BJ (cell line): ENCODE measurements around the genes ZP1 and TKFC.

- CAGE, long polyA plus RNA = no peak
- RRBS = no CpG with 5 or more reads among the region's 4 CpGs
Measured at GRCh38 chr11:60459205-60459811, 3.7 kb downstream of the MS4A1 start.

GRCh38 chr11:60867316-60867823 is at the start of gene ZP1:
Gene ZP1 (plus strand): TSS chr11:60867542.
- CAGE, long polyA plus RNA = no peak
- RRBS = no CpG with 5 or more reads among the region's 10 CpGs

DNA sequence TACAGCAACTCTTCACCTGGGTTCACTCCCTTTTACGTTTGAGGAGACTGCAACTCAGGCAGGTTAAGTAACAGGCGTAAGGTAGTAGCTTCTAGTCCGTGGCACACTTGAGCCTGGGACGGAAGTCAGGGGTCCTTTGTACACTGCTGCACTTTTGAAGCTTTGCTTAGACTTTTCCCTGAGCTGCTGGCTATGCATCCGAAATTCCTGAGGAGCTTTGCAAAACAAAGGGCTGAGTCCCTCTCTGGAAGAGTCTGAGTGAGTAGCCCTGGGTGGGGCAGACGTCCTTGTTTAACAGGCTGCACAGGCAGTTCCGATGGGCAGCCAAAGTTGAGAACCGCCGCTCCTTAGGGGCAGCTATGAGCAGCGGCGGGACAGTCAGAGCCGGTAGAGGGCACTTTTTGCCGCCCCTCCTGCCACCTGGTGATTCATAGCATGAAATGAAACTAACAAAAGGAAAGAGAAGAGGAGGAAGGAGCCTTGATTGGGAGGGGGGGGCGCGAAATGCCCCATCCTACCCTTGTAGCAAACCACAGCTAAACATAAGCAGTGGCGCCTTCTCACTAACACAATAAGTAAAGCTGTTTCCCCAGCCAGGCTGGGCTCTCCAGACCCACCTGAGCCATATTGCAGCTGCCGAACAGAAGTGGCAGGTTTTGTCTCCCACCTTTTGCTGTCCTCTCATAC is 1.4 kb downstream of the TMEM109 start:
- CAGE, long polyA plus RNA = no peak
- RRBS = no CpG with 5 or more reads among the region's 17 CpGs

DNA sequence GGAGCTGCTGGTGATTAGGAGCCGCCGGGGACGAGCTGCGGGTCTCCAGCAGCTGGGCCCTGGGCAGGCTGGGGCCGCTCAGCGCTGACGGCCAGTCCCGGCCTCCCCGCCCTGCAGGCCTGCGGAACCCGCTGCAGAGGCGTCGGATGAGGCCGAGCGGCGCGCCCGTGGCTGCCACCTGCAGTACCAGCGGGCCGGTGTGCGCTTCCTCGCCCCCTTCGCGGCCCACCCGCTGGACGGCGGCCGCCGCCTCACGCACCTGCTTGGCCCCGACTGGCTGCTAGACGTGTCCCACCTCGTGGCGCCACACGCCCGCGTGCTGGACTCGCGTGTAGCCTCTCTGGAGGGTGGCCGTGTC is 10.1 kb downstream of the TMEM132A start:
- CAGE, long polyA plus RNA = no peak
- RRBS = 93% methylated on average over 10 of the region's 40 CpGs

DNA sequence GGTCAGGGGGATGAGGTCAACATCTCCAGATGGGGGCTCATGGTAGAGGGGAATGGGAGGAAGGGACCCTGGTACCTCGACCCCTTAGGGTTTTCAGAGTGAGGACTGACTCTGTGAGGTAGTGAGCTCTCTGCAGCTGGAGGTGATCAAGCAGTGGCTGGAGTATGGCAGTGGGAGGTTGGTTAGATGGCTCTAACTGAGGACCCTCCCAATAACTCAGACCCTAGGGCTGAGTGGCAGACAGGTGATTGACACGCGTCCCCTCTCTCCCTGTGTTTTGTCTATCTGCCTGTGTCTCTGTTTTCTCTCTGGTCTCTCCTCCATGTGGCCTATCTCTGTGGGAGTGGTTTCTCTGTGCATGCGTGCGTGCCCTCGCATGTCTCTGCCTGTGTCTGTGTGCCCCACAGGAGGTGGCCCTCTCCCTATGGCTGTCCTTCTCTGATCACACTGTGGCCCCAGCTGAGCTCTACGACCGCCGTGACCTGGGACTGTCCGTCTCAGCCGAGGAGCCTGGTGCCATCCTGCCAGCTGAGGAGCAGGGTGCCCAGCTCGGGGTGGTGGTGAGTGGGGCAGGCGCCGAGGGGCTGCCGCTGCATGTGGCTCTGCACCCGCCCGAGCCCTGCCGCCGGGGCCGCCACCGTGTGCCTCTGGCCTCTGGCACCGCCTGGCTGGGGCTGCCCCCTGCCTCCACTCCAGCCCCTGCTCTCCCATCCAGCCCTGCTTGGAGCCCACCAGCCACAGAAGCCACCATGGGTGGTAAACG is 11.4 kb downstream of the TMEM132A start:
- CAGE, long polyA plus RNA = no peak
- RRBS = no CpG with 5 or more reads among the region's 23 CpGs

GRCh38 chr11:60953730-60954110 is 1.7 kb upstream of the SLC15A3 start:
- CAGE, long polyA plus RNA = no peak
- RRBS = no CpG with 5 or more reads among the region's 6 CpGs

DNA sequence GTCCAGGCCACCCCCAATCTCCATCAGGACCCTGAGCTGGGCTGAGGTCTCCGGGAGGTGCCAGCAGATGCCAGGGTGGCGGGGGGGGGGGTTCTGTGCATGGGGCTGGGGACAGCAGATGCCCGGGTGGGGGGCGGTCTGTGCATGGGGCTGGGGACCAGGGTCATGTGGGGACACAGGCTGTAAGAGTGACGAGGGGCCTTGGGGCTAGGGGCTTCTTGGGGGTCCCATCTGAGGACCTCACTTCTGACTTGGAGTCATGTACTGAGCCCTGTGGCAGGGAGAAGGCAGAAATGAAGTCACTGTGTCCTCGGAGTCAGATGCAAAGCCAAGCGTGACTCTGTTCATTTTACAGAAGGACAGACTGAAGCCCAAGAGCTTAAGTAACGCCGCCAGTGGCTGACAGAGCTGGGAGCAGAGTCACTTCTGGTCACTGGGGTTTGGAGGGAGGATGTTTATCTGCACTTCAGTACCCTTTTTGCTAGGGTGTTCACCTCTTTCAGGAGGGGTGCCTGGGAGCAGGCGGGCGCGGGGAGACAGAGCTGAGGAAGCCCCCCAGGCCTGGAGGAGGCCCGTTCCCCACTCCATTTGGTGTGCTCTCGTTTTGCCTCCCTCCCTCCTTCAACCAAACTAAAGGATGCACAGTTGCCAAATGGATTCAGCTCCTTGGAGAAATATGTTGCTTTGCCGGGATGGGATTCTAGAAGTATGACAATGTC is 10.7 kb downstream of the CD6 start:
- CAGE, long polyA plus RNA = no peak
- RRBS = 71% methylated on average over 3 of the region's 15 CpGs

- CAGE, long polyA plus RNA = no peak
- RRBS = no CpG with 5 or more reads among the region's 15 CpGs
Measured at GRCh38 chr11:60982708-60983255, 11.3 kb downstream of the CD6 start.

DNA sequence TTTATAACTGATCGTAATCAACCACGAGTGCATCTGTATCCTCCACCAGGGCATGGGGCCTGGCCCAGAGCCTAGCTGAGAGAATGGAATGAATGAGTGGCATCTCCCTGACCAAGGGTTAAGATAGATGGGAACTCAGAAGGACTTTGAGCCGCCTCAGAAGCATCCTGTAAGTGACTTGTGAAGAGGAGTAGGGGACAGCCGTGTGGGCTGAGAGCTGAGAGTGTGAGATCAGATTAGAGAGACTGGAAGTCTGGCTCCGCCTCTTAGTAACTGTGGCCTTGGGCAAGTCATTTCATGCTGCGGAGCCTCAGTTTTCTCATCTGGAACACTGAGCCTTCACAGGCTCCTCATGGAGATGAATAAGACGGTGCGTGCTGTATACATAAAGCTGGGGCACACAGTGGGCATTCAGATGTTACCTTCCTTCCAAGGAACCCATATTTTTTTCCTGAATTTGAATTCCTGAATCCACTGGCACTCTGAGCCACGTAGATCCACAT is 16.4 kb downstream of the CD6 start:
- CAGE, long polyA plus RNA = no peak
- RRBS = no CpG with 5 or more reads among the region's 9 CpGs

DNA sequence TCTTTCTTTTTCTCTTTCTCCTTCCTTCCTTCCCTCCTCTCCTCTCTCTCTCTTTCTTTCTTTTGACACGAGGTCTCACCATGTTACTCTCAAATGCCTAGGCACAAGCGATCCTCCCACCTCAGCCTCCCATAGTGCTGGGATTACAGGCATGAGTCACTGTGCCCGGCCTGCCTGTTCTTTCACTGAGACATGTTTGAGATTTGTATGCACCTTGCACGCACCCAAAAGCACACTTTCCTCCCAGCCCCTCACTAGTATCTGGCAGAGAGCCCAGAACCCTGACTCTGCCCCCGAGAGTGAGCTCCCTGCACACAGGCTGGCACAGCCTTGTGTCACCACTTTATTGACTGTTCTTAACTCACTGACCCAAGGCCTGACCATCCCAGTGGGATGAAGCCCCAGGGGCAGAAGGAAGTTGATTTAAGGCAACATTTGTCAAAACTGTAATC is 56.9 kb downstream of the CD6 start:
- CAGE, long polyA plus RNA = no peak
- RRBS = no CpG with 5 or more reads among the region's 5 CpGs

- CAGE, long polyA plus RNA = no peak
- RRBS = no CpG with 5 or more reads among the region's 6 CpGs
Measured at GRCh38 chr11:61075754-61076243, 26.5 kb upstream of the CD5 start.

- CAGE, long polyA plus RNA = start-site peak on the minus strand at chr11:61333046-61333105, 3,728 and 2,758 reads in 2 replicates
- RRBS = under 1% methylated on average over 25 of the region's 70 CpGs
Measured at GRCh38 chr11:61332961-61333732, at the start of gene TKFC. Gene TKFC (plus strand): TSS chr11:61333228.

DNA sequence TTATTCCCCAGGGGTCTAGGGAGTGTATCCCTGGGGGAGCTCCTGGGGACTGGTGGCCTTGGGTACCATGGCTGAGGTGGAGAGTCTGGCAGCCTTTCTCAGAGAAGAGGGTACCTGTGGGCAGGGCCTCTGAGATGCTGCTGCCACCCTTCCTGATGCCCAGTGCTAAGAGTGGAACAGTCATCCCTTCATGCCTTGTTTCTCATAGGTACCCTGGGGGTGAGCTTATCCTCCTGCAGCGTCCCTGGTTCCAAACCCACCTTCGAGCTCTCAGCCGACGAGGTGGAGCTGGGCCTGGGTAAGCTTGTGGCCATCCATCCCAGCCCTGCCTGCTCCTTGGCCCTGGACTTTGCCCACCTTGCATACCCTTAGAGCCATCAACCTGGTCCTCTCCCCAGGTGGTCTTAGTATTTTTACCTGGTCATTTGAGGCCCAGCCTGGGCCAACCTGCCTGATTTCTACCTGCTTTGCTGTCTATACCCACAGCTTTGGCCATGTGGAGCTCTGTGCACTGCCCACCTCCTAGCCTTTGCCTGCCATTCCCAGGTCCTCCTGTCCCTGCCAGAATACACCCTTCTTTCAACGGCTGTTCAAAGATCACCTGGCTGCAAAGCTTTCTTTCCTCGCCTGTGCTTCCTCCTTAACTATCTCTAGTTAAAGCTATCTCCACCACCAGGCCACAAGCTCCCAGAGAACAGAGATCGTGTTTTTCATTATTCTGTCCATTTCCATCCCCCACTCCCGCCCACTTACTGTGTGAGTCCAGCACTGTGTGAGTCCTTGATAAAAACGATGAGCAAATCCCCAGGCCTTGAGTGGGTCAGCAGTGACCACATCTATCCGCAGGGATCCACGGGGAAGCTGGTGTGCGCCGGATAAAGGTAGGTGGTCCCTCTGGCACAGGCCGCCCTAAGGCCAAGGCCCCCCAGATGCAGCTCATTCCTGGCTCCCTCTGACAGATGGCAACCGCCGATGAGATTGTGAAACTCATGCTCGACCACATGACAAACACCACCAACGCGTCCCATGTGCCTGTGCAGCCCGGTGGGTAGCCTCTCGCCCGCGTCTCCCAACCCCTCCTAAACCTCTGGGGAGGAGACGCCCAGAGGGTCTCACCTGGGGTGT is 8.9 kb downstream of the TKFC start:
- CAGE, long polyA plus RNA = no peak
- RRBS = no CpG with 5 or more reads among the region's 24 CpGs

DNA sequence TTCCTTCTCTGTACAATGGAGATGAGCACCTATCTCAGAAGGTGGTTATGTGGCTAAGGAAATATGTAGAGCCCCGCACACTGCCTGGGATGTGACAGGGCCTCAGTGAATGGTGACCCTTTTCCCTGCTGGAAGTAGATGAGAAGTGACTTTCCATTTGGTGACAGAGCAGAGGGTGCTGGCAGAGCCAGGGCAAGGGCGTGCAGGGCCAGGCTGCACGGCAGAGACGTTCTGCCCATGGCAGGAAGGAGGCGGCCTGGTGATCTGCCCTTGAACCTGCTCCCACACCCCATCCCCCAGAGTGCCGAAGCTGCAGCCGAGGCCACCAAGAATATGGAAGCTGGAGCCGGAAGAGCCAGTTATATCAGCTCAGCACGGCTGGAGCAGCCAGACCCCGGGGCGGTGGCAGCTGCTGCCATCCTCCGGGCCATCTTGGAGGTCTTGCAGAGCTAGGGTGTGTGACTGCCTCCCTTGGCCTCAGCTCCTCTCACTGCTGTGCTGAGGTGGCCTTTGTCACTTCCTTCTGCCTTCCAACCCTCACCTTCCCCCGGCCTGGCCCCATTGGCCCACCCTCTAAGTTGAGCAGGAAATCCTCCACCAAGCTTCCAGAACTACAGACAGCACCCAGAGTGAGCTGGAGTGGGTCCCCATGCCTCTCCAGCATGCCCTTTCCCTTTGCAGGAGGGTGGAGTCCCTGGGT is 13.2 kb downstream of the TKFC start:
- CAGE, long polyA plus RNA = no peak
- RRBS = no CpG with 5 or more reads among the region's 13 CpGs

DNA sequence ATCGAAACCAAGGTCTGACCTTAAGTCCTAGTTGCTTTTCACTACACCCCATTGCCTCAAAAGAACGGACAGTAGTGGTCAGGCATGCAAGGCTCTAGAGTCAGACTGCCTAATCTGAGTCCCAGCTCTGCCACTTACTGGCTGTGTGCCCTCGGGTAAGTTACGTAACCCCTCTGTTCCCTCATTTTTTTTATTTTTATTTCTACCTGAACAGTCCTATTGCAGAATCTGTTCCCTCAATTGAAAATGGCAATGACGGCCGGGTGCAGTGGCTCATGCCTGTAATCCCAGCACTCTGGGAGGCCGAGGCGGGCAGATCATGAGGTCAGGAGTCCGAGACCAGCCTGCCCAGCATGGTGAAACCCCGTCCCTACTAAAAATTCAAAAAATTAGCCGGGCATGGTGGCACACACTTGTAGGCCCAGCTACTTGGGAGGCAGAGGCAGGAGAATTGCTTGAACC is 9.5 kb downstream of the CYB561A3 start:
- CAGE, long polyA plus RNA = no peak
- RRBS = no CpG with 5 or more reads among the region's 11 CpGs

GRCh38 chr11:61370151-61370954 is 8.2 kb downstream of the TMEM138 start:
- CAGE, long polyA plus RNA = no peak
- RRBS = no CpG with 5 or more reads among the region's 9 CpGs

DNA sequence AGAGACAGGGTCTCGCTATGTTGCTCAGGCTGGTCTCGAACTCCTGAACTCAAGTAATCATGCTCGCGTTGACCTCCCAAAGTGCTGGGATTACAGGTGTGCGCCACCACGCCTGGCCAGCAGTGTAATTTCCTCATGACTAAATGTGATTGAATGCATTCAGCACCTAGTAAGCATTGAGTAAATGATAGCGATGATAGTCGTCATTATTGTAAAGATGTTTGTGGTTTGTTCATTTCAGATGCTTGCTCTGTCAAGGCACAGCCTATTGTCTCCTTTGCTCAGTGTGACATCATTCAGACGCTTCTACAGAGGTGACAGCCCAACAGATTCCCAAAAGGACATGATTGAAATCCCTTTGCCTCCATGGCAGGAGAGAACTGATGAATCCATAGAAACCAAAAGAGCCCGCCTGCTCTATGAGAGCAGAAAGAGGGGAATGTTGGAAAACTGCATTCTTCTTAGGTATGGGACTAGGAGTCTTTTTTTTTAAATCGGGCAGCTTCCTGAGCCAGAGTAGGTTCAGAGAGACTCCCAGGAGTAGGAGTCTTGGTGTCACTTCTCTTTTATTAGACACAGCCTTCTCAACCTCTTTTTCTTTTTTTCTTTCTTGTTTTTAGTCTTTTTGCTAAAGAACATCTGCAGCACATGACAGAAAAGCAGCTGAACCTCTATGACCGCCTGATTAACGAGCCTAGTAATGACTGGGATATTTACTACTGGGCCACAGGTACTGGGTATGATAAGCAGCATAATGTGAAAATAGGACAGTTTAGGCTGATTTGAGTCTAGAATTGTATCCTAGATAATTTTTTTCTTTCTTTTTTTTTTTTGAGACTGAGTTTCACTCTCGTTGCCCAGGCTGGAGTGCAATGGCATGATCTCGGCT is 7.7 kb downstream of the SDHAF2 start:
- CAGE, long polyA plus RNA = no peak
- RRBS = no CpG with 5 or more reads among the region's 15 CpGs

DNA sequence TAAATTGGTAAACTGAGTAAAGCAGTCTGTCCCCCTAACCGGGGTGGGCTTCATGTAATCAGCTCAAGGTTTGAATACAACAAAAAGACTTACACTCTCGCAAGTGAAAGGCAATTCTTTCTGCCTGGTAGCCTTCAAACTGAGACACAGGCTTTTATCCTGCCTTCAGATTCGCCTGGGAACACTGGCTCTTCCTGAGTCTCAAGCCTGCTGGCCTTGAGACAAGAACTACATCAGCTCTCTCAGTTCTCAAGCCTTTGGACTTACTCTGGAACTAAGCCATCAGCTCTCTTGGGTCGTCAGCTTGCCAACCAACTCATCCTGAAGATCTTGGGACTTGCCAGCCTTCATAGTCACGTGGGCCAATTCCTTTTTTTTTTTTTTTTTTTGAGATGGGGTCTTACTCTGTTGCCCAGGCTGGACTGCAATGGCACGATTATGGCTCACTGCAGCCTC is 8.1 kb upstream of the PPP1R32 start:
- CAGE, long polyA plus RNA = no peak
- RRBS = no CpG with 5 or more reads among the region's 6 CpGs

- CAGE, long polyA plus RNA = no peak
- RRBS = no CpG with 5 or more reads among the region's 10 CpGs
Measured at GRCh38 chr11:61489931-61490788, 9.2 kb downstream of the PPP1R32 start.

- CAGE, long polyA plus RNA = no peak
- RRBS = no CpG with 5 or more reads among the region's 29 CpGs
Measured at GRCh38 chr11:61529336-61530306, 21.1 kb downstream of the LRRC10B start.